AG04449 (cell line): ENCODE results near the genes ABCC6 and NOMO3.

GRCh38 chr16:14975571-14976249 lies 884 bp downstream of the PDXDC1 start:
- RRBS: 4% methylated on average over 3 of the region's 29 CpGs

DNA sequence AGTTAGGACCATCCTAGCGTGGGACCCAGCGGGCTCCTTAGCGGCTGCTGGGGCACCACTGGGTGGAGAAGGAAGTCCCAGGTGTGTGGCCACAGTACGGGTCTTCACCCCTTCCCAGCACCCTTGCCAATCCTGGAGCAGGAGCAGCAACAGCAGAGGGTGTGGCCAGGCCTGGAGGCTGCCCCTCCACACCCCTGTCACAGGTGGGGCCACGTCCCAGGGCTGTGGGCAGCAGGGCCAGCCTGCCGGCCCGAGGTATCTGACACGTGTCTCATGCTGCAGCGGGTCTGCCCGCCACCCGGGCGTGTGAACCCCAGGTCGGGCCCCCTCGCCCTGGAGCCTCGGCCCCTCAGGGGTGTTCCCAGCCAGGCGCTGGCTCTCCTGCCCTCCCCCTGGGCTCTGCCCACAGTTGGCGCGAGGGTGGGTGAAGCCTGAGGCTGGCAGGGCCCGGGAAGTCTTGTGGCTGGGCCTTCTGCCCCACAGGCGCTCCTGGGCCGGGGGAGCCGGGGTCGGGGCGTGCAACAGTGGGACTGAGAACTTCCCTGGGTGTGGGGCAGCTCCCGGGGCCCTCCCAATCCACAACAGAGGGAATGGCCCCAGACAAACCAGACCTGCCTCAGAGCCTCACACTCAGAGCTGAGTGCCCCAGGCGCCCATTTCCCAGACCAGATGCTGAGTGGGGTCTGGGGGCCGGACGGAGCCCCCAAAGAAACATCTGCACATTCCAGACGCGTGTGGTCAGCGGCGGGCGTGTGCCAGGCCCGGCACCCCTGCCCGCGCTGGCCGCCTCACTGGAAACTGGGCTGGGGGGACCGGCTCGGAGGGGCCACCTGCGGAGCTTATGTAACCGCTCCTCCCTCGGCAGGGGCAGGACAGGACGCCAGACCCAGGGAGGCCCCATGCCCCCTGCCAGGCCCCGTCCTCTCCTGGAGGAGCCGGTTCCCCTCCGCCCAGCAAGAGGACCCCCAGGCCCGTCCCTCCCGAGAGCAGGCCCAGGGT lies 49.4 kb upstream of the RRN3 start:
- RRBS: 38% methylated on average over 4 of the region's 48 CpGs

DNA sequence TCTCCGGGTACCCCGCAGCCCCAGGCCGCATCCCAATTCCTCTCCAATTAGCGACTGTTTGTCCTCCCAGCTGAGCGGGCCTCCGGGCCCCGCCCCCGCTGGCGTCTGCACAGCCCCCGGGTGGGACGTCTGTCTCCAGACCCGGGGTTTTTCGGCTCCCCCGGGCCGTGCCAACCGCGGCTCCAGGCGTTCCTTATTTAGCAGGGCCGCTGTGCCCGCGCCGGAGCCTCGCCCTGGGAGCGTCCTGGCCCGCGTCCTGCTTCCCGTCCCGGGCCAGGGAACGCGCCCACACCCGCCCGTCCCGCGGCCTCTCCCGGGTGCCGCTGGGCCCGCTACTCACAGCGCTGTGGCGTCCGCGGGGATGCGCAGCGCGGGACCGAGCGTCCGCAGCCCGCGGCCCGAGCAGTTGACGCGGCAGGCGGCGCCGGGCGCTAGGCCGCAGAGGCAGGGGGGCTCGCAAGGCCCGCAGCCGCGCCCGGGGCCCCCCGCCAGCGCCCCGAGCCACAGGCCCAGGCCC lies 60.0 kb upstream of the RRN3 start:
- RRBS: 3% methylated on average over 5 of the region's 65 CpGs

- RRBS: no CpG with 5 or more reads among the region's 8 CpGs
Observed at GRCh38 chr16:15604914-15605458, 38.0 kb downstream of the MARF1 start.

- RRBS: no CpG with 5 or more reads among the region's 10 CpGs
Observed at GRCh38 chr16:15607554-15608168, 35.3 kb downstream of the MARF1 start.

DNA sequence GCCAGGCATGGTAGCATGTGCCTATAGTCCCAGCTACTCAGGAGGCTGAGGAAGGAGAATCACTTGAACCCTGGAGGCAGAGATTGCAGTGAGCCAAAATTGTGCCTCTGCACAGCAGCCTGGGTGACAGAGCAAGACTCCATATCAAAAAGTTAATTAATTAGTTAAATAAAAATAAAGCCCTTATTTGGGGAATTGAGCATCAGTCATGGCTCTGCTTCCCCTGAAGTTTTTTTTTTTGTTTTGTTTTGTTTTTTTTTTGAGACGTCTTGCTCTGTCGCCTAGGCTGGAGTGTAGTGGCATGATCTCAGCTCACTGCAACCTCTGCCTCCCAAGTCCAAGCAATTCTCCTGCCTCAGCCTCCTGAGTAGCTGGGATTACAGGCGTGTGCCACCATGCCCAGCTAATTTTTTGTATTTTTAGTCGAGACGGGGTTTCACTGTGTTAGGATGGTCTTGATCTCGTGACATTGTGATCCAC lies 47.6 kb downstream of the NDE1 start:
- RRBS: no CpG with 5 or more reads among the region's 6 CpGs

- RRBS: no CpG with 5 or more reads among the region's 14 CpGs
Observed at GRCh38 chr16:15702726-15703488, 52.9 kb downstream of the NDE1 start.

DNA sequence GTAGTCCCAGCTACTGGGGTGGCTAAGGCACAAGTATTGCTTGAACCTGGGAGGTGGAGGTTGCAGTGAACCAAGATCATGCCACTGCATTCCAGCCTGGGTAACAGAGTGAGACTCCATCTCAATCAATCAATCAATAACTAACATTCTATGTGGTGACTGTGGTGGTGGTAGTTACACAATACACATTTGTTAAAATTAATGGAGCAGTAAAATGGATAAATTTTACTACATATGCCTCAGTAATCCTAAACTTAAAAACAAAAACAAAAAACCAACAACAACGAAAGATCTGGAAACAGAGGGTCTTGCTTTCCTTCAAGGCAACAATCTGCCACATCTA lies 78.0 kb downstream of the NDE1 start:
- RRBS: no CpG with 5 or more reads among the region's 1 CpG

- RRBS: no CpG with 5 or more reads among the region's 4 CpGs
Observed at GRCh38 chr16:15732628-15733111, 82.6 kb downstream of the NDE1 start.

DNA sequence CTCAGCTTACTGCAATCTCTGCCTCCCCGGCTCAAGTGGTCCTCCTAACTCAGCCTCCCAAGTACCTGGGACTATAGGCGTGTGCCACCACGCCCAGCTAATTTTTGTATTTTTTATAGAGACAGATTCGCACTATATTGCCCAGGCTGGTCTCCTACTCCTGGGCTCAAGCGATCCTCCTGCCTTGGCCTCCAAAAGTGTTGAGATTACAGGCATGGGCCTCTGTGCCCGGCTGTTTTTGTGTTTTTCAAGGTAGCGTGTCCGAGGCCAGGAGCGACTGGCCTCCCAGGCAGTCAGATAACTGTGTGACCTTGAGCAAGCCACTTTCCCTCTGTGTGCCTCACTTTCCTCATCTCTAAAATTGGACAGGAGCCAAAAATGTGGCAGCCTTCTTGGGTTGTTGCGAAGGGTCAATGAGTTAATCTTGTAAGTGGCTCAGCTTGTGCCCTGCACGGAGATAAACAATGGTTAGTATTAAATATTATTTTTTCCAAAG lies 2.4 kb downstream of the ABCC1 start:
- RRBS: no CpG with 5 or more reads among the region's 11 CpGs

GRCh38 chr16:15954730-15955133 lies 5.3 kb downstream of the ABCC1 start:
- RRBS: no CpG with 5 or more reads among the region's 13 CpGs

GRCh38 chr16:15961561-15962109 lies 12.2 kb downstream of the ABCC1 start:
- RRBS: no CpG with 5 or more reads among the region's 4 CpGs

DNA sequence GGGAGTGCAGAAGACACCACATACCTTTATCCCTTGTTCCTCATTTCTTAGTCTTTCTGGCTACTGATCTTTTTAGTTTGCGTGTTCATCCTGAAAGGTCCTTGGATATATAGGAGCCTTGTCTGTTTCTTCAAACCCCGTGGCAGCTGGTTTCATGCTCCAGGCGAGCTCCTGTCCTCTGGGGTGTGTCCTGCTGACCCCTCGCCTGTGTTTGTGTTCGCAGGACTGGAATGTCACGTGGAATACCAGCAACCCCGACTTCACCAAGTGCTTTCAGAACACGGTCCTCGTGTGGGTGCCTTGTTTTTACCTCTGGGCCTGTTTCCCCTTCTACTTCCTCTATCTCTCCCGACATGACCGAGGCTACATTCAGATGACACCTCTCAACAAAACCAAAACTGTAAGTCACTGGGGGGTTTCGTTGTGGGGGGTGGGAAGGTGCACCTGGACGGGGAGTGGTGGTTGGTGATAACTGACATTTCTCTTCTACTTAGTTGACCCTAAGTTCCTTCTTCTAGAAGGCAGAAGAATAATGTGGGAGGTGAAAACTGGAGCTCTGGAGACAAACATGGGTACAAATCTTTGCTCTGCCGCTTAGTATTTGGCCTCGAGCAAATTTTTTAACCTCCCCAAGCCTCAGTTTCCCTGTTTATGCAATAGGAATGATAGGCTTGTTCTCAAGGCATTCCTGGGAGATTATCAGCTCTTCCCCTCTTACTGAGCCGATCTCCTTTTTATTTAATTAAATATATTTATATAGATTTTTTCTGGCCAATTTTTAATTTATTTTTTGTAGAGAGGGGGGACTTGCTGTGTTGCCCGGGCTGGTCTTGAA lies 58.4 kb downstream of the ABCC1 start:
- RRBS: no CpG with 5 or more reads among the region's 17 CpGs

GRCh38 chr16:16021861-16022791 lies 72.7 kb downstream of the ABCC1 start:
- RRBS: no CpG with 5 or more reads among the region's 16 CpGs

GRCh38 chr16:16143741-16144460 lies 79.4 kb downstream of the ABCC6 start:
- RRBS: no CpG with 5 or more reads among the region's 15 CpGs

GRCh38 chr16:16223387-16223754 lies at the start of gene ABCC6:
Gene ABCC6, minus strand, starts transcription at chr16:16223494.
- RRBS: no CpG with 5 or more reads among the region's 31 CpGs

DNA sequence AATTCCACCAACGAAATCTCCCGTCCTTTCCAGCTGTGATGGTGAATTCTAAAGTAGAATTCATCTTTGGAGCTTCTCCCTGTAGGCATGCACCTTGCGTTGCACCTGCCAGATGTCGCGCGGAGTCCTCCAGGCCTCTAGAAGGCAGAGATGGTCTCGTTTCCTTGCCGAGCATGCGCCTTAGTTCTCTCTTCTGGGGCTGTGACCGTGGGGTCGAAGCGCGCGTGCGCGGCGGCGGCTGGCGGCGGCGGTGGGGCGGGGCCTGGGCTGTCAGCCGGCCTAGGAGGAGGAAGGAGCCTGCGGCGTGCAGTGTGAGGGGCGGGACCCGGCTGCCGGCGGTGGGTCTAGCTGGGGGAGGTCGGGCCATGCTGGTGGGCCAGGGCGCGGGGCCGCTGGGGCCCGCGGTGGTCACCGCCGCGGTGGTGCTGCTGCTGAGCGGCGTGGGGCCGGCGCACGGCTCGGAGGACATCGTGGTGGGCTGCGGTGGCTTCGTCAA lies at the start of gene NOMO3:
Gene NOMO3 (plus strand): TSS at position 227 of the 496 bp plus-strand sequence.
- RRBS: no CpG with 5 or more reads among the region's 47 CpGs

- RRBS: no CpG with 5 or more reads among the region's 5 CpGs
Observed at GRCh38 chr16:16972623-16972995, 498.2 kb downstream of the XYLT1 start.

GRCh38 chr16:17026810-17027204 lies 444.0 kb downstream of the XYLT1 start:
- RRBS: no CpG with 5 or more reads among the region's 2 CpGs

GRCh38 chr16:17220887-17221453 lies 249.8 kb downstream of the XYLT1 start:
- RRBS: no CpG with 5 or more reads among the region's 7 CpGs